NB4 (cell line): ENCODE data around the genes CXorf66 and FMR1NB.

- RRBS: no CpG with 5 or more reads among the region's 43 CpGs
Observed at GRCh38 chrX:137574510-137574932, 8.6 kb downstream of the ZIC3 start.

- RRBS: no CpG with 5 or more reads among the region's 17 CpGs
Observed at GRCh38 chrX:137574933-137575390, 9.0 kb downstream of the ZIC3 start.

DNA sequence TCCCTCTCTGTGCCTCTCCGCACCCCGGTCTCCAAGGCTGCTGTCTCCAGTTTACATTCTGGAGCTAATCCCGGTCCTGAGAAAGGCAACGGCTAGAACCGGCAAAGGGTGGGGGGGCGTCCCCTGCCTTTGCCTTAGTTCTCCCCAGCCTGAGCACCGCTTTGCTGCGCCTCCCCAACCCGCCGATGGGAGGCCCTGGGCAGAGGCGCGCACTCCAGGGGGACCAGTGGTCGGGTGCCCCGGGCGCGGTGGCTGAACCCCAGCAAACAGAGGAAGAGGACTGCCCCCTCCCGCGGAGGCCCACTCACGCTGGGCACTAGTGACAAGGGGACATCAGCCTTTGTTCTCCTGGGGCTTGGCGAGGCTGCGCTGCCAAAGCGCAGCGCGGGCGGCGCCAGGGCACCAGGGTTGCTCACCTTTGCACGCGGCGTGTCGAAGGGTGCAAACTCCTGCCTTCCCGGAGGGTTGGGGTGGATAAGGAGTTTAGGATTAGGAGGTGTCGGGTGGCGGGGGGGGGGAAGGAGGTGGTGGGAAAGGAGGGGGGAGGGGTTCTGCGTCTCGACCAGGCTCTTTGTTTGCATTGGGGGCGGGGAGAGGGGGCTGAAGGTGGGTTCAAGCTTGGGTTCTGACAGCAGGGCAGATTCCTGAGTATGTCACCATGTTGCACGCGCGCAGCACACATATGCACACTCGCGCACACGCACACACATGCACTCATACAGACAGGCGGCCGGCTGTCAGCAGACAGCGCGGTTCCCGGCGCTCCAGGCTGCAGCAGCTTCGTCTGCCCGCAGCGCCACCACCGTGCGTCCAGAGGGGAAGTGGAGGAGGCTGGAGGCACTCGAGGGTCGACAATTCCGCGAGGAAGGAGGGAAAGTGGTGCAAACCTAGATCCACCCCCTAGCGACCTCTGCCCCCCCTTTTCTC is 327.3 kb upstream of the F9 start:
- RRBS: no CpG with 5 or more reads among the region's 58 CpGs

- RRBS: no CpG with 5 or more reads among the region's 85 CpGs
Observed at GRCh38 chrX:139203927-139204740, 326.4 kb upstream of the F9 start.

GRCh38 chrX:139213169-139213819 is 317.2 kb upstream of the F9 start:
- RRBS: no CpG with 5 or more reads among the region's 3 CpGs

- RRBS: no CpG with 5 or more reads among the region's 3 CpGs
Observed at GRCh38 chrX:139847772-139848631, 84.9 kb downstream of the ATP11C start.

GRCh38 chrX:139933952-139934241 is 1.0 kb upstream of the ATP11C start:
- RRBS: no CpG with 5 or more reads among the region's 11 CpGs

DNA sequence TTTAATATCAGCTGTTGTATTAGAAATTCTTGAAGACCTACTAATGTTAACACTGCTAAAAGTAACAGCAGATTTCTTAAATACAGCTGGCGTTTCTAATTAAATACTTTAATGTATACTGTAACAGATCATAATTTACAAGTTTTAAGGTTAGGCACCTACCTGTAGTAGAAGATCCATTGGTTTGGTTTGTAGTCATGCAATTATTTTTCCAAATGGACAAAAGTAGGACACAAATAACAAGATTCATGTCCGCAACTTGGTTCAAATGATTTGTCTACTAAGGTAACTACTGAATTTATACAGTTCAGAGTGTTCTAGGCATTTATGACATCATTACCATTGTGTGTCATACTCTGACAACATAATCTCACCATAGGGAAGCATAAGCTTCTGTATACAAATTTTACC is at the start of gene CXorf66:
Gene CXorf66, minus strand, starts transcription at position 275 of the 411 bp plus-strand sequence.
- RRBS: no CpG with 5 or more reads among the region's 2 CpGs

GRCh38 chrX:140709506-140709996 is 204.7 kb upstream of the SOX3 start:
- RRBS: no CpG with 5 or more reads among the region's 3 CpGs

DNA sequence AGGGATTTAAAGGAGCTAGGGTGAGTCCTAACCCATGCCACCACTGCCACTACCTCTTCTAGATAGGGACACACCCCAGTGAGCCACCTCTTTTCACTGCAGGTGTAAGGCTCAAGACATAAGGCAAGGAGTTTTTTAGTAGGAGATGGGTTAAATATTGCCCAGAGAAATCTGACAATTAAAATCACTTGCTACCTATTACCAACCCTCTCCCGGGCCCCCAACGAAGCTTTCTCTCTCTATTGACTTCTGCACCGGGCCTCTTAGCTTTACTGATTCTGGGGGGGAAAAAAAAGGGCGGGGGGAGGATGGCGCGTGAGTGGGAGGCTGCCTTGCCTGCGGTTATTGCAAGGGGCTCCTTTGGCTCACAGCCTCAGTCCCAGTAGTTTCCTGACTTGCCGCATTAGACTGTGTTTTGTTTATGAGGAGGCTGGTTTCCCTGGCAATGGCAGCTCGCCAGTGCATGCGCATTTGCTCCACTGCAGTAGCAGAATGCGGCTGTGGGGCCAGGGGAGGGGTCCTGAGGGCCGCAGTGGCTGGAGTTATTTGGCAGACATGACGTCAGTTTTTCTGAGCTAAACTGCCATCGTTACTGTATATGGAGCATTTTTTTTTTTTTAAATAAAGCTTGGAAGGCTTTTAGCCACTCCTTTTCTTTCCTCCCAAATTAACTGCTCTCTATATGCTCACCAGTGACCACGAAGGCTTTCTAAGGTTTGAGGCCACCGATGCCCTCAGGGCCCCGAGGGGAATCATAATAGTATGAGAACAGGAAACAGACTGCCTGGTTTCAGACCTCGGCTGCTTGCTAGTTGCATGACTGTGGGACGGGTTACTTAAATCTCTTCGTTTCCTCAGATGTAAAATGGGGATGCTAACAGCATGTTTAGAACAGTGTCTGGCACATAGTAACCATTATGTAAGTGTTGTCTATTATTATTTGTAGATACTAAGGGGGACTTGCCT is 208.0 kb upstream of the SOX3 start:
- RRBS: no CpG with 5 or more reads among the region's 20 CpGs

DNA sequence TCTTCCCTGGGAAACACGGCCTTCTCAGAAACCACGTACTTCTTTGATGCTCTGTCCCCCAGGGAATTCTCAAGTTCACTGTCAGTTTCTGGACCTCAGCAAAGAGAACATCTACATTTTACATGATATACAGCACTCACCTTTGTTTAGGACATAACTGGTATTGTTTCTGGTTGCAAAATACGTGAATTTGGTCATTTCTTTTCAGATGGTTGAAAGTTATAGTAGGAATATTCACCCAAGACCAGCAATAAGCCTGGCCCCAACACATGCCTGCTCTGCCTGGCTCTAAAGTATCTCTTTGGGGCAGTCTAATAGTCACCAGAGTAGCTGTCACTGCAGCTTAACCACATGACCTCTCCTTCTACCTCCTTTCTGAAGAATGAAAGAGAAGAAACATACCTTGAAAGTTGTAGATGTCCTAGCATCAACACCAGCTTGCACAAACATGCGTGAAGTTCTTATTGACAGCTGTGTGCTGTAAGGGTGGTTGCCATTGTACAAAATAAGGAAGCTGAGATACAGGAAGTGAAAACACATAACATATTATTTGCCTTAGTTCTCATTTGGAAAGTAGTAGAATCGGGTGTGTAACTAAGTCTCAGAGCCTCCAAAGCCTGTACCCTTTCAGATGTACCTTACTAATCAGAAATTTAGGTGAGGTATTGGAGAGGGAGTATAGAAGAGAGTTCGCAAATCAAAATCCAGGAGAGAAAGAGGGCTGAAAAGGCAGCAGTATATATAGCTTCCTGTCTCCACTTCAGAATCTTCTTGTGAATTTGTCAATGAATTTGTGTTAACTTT is 48.2 kb upstream of the SPANXN4 start:
- RRBS: no CpG with 5 or more reads among the region's 6 CpGs

- RRBS: 89% methylated on average over 11 of the region's 61 CpGs
Observed at GRCh38 chrX:143633414-143634265, 2.3 kb downstream of the SLITRK4 start.

DNA sequence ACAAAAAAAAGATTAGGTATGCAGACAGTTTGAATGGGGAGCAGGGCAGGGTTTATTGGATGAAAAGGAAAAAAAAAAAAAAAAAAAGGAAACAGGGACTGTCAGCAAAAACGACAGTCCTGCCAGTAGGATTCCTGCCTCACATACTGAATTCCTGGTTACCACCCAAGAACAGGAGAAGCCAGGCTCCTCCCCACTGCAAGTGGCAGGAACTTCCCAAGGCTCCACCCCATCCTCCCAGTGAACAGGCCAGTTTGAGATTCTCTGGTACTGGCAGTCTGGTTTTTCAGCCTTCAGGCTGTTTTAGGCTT is 360.0 kb upstream of the CXorf51A start:
- RRBS: no CpG with 5 or more reads among the region's 1 CpG

DNA sequence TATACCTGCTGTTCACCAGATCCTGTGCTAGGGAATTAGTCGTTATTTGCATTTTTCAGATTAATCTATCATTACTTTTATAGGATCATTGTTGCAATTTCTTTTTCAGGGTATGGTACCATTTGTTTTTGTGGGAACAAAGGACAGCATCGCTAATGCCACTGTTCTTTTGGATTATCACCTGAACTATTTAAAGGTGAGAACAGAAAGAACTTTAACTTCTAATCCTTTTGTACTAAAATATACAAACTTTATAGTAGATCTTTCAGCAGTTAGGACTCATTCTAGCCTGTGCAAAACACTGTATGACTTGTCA is 28.7 kb downstream of the FMR1 start:
- RRBS: no CpG with 5 or more reads among the region's 2 CpGs

- RRBS: 94% methylated on average over 6 of the region's 24 CpGs
Observed at GRCh38 chrX:147981074-147981455, at the start of gene FMR1NB. TSS of gene FMR1NB (plus strand) at chrX:147981337.

GRCh38 chrX:149504002-149504543 is 1.0 kb downstream of the IDS start:
- RRBS: no CpG with 5 or more reads among the region's 10 CpGs

DNA sequence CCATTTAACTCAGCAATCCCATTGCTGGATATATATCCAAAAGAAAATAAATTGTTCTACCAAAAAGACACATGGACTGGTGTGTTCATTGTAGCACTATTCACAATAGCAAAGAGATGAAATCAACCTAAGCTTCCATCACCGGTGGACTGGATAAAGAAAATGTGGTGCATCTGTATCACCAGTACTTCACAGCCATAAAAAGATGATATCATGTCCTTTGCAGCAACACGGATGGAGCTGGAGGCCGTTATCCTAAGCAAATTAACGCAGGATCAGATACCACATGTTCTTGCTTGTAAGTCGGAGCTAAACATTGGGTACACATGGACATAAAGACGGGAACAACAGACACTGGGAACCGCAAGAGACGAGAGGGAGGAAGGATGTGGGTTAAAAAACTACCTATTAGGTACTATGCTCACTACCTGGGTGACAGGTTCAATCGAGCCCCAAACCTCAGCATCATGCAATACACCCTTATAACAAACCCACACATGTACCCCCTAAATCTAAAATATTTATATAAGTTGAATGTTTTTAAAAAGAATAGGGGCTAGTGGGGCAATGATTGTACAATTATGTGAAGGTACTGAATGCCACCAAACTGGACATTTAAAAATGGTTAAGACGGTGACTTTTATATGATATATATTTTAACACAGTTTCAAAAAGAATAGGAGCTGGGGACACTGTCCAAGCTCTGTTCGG is 16.4 kb upstream of the IDS start:
- RRBS: no CpG with 5 or more reads among the region's 11 CpGs

DNA sequence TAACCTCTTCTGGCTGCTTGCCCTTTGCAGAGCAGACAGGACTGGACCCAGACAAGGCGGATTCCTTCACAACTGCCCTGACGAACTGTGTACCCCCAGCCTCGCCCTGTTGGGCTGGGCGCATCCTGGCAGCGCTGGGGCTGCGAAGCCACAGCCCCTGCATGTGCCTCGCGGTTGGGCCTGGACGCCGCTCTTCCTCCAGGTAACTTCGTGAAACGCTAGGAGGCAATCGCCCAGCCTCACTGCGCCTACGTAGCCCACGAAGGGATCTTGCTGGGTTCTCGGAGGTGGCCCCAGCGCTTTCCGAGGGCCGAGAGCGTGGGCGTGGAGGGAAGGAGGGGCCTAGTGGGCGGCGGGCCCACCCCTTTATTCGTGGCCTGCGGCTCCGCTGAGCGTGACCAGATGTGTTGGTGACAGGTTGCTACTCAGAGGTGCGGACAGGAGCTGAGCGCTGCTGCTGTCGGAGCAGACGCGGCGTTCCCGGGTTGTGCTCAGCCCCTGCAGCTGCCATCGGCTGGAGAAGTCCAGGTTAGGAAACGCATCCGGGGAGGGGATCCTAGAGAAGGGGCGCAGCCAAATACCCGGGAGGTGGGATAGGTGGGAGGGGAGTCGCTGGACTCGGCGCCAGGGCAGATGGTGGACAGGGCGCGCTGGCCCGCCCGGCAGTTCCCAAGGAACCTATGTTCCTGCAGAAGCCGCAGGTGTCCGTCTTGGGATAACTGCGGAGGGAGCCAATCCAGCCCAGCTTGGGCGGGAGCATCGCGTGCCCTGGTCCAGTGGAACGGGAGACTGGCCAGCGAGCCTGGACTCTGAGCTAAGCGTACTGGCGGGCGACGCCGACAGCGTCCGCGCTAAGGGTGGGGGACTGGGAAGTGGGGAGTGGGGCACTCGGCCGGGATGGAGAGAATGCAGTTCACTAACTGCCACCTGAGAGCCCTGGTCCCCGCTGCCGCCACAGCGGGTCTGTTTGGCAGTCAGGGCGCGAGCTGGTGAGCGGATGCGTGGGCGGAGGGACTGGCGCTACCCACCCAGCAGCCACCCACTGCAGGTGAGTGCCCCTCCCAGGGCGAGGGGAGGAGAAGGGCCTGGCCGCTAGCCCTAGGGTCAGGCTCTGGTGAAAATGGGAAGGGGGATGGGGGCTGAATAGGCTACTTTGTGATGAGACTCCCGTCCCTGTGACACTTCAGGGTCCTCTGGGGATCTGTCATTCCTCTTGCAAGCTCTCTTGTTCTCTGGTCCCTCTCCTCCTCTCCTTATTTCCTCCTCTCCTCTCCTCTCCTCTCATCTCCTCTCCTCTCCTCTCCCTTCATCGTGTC is 1.5 kb upstream of the MAMLD1 start:
- RRBS: 74% methylated on average over 10 of the region's 78 CpGs

DNA sequence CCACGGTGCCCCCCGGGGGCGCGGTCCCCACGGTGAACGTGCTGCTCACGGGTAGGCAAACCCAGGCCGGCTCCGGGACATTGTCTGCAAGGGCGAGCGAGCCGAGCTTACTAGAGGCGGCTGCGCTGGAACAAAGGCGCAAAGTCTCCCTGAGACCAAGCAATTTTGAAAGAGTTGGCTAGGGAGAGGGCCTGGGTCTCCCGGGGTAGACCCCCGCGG is 1.4 kb downstream of the MAMLD1 start:
- RRBS: 2% methylated on average over 10 of the region's 18 CpGs

DNA sequence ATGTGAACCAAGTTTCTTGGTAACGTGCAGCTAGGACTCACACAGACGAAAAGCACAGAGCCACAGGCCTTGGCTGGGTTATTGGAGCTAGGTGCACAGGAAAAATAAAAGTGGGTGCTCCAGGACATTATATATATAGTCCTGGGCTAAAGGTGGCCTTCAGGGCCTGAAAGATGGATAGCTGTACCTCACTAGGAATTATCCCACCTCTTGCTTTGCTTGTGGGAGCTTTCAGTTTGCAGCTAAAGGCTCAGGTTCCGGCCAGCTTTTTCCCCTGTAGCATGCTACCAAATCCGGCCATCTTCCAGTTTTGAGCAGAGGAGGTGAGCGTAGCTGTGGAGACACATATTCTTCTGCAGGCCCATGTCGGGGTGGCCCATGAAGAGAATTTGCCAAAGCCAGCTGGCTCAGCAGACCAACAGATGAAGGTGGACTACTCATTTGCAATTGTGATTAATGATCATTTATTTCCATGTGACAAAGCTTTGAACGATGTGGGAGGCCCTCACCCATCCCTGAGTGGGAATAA is 87.7 kb upstream of the MTM1 start:
- RRBS: no CpG with 5 or more reads among the region's 7 CpGs